ENCODE measurements around the genes SLC9A5, CTCF, LCAT and PLA2G15.

- PRO-cap, result no peak
These were observed 4.6 kb downstream of the TMEM208 start for GRCh38 chr16:67231298-67232221.

DNA sequence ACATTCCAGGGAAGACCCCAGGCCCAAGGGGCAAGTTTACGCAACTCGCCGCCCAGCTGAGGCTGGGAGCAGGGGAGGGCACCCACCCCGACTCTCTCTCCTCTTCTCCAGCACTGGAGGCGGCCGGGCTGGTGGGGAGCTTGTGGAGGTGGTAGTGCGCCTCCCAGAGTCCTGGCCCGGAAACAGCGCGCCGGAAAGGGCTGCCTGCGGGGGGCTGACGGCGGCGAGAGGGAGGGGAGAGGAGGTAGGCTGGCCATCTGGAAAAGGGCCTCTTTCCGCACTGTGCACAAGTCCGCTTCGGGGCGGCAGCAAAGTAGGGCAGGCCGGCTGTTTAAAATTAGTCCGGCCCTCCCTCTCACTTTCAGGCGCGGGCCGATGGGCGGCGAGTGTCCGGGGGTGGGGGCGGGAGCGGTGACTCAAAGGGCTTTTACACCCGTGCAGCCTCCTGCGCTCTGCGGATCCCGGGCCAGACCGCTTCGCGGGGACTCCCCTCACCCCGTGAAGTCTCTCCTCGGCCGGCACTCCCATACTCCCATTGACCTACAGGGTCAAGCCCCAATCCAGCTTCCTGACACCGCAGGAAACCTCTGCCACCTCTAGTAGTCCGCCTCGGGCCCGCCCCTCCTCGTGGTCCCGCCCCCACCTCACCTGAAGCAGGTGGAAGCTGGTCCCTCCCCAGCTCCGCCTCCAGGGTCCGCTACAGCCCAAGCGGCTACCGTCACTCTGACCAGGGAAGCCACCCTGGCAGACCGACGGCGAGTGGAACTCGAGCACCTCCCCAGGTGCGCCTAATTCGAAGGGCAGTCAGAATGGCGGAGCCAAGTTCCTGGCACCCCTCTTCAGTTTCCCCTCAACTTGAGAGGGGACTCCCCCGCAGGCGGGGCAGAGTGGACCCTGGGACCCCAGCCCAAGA, 843 bp downstream of the FHOD1 start:
- PRO-cap, result no peak

DNA sequence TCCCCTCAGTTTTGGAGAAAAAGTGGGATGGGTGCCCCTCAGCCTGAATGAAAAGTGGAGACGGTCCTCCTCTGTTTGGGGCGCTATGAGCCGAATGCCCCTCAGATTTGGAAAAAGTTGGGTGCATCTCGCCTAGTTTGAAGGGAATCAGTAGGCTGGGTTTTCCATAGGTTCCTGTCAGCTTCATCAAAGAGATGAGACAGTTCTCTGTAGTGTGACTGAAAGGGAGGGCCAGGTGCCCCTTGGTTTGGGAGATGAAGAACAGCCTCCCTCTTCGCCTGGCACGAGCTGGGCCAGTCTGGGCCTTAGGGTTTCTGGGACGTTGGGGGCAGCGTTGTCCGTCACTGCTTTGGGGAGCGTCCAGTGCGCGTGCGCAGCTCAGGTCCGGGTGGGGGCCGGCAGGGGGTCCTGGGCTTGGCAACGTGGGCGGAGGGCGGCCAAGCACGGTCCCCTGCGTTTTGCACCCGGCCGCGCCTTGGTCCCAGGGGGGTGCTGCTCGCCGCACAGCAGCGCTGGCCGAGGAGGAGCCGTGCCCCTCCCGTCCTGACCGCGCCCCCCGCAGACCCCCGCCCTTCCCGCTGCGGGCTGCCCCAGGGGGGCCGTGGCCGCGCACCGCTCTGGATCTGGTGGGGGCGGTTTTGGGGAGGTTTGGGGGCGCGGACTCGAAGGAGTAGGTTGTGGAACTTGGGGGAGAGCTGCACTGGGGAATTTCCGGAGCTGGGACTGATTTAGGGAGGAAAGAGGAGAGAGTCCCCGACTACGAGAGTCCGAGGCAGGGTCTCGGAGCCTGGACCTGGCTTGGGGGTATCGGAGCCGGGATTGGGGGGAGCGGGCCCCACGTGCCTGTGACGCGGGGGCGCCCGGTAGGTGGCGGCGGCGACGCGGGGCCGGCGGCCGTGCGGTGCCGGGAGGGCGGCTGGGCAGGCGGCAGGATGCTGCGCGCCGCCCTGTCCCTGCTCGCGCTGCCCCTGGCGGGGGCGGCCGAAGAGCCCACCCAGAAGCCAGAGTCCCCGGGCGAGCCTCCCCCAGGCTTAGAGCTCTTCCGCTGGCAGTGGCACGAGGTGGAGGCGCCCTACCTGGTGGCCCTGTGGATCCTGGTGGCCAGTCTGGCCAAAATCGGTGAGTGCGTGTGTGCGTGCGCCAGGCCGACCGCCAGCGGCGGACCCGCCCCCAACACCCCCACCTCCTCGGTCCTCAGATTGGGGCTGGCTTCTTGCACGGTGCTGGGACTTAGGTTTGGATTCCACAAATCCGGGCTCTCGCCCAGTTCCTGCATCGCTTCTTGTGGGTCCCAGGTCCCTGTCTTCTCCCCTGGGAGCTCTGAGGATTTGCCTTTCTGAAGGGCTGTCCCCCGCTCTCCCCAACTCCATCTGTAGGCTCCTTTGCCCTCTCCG, at the start of gene SLC9A5:
Gene SLC9A5 (plus strand): TSS at position 897 of the 1,394 bp plus-strand sequence.
- PRO-cap, result unidirectional peak, plus-strand start at position 883 of the sequence; unidirectional peak, plus-strand start at position 936 of the sequence

DNA sequence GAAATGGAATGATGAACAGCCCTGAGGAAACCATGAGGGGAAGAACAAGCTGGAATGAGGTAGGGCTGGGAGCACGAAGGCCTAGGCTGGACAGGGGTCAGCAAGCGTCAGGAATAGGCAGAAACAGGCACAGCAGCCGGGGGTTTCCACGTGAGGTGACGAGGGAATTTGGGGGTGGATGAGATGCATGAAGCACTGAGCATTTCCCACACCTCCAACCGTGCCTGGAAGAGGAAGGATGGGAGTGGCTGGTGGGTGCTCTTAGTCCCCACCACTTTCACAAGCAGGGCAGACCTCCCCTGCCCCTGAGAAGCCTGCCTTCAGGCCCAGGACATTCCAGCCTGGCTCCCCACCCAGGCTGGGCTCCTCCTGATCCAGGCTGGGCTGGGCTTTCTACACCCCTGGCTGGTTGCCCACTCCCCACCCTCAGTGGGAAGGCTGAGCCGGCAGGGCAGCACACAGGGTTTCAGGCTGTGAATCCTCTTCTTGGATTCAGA, 21.9 kb downstream of the PLEKHG4 start:
- PRO-cap, result no peak

- PRO-cap, result no peak
These were observed 2.4 kb upstream of the HSD11B2 start for GRCh38 chr16:67428630-67428874.

DNA sequence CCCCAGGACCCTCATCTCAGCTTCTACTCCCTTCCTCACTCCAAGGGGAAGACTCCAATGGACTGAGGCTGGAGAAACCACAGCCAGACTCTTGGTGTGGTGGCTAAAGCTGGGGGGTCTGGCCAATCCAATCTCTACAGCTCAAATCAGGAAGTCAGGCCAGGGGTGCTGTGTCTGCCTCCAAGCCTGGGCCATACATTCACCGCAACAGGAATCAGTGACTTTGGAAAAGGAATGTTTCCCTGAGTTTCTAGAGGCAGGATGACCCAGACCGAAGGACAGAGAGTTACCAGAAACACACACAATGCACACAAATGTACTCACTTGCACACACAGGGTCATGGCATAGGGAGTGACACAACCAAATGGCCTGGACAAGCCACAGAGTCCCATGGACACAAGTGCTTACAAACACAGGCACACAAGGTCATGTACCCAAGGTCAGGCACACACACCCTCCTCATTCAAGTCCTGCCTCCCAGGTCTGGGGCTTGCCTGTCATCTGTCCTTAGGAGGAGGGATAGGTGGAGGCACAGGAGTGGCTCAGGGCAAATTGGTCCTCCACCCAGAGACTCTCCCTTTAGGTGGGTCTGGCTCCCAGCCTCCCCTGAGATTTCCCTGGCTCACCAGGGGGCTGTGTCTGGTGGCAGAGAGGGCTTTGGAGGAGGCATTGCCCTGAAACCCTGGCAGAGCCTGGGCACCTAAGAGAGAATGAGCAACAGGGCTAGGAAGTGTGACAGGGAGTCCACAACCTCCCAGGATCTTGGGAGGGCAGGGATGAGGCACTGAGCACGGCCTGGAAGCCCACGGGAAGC, 1.5 kb upstream of the HSD11B2 start:
- PRO-cap, result no peak

- PRO-cap, result no peak
These were observed 23.8 kb downstream of the HSD11B2 start for GRCh38 chr16:67454534-67455249.

GRCh38 chr16:67520971-67521848, 7.4 kb upstream of the RIPOR1 start:
- PRO-cap, result no peak

DNA sequence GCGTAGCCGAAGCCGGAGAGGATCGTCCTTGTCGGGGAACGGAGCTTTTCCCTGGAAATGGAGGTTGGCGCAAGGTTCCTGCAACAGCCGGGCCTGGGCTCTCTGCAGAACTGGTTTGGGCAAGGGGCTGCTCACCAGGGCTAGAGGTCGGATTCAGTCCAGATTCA, 701 bp downstream of the RIPOR1 start:
- PRO-cap, result no peak

DNA sequence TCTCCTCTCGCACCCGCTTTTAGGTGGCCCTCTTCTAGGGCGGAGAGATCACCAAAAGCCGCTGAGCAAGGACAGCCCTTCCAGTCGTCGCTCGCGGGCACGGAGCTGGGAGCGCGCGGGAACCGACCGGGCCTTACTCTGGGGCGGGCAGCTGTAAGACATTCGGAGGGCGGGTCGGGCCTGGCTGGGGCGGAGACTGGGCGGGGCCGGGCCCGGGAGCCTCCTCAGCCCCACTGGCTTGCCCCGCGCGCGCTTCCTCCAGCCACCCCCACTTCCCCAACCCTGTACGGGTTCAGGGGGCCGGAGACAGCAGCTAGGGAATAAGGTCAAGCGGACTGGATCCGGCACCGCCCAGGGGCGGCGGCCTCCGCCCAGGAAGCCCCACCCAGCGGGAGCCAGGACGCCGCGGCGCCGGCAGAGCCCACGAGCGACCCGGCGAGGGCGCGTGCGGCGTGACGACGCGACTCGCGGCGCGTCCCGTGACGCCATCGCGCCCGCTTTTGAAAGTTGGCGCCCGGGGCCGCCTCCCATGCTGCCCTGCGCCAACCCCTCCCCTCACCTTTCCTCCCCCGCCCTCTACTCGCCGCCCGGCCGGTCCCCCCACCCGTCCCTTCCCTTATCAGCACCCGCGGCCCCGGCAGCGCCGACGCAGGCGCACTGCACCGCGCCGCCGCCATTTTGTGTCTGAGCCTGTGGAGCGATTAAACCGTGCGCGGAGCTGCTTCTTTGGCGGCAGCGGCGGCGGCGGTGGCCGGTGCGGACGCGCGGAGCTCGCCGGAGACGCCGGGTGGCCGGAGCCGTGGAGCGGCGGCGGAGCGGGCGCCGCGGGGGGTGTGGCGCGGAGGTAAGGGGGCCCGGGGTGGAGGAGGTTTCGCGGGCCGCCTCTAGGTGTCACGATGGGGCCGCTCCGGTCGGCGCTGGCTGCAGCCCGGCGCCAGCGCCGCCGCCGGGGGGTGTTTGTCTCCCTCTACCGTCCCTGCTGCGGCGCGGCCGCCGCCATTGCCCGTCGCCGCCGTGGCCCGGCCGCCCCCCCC, at the start of gene CTCF:
Gene CTCF (plus strand): TSS at position 646 of the 1,034 bp plus-strand sequence.
- PRO-cap, result bidirectional peak, plus-strand start at position 683 of the sequence, minus-strand start at position 140 of the sequence; bidirectional peak, plus-strand start at position 960 of the sequence, minus-strand start at position 898 of the sequence

DNA sequence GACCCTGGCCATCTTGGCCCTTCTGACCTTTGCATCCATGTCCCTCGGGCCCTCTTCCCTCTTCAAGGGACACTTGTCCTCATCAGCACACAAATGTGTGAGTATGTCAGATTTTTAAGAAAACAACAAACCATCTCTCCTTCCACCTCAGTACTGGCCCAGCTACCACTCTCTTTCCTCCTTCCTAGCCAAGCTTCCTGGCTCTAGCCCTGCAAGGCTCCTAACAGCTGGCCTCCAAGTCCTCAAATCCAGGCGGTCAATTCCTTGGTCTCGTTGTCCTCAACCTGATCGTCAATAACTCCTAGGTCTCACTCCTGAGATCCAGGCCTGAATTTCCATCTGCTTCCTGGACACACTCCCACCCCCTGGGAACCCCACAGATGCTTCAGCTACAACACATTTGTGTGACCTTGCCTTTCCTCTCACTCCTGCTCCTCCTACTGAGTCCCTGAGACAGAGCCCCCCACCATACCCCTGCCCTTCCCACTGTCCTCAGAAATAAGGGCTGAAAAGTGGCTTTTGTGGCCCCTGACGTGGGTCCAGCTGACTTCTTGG, 2.4 kb downstream of the ENKD1 start:
- PRO-cap, result no peak

DNA sequence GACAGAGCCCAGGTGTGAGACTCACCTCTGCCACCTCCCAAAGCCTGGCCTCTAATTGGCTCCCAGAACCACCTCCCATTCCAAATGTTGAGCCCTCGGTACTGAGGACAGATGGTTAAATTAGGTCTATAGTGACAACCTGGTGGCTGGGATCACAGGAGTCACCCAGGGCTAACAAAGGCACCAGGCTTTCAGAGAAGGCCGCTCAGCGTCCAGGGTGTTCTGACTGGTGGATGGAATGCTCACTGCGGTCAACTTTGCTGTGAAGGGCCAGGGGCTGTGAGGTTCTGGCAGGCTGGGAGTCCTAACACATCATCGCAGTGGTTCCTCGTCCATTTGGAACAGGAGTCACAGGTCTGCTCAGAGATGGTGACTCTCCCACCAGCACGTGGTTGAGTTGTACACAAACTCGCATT, 370 bp upstream of the CTRL start:
- PRO-cap, result no peak

DNA sequence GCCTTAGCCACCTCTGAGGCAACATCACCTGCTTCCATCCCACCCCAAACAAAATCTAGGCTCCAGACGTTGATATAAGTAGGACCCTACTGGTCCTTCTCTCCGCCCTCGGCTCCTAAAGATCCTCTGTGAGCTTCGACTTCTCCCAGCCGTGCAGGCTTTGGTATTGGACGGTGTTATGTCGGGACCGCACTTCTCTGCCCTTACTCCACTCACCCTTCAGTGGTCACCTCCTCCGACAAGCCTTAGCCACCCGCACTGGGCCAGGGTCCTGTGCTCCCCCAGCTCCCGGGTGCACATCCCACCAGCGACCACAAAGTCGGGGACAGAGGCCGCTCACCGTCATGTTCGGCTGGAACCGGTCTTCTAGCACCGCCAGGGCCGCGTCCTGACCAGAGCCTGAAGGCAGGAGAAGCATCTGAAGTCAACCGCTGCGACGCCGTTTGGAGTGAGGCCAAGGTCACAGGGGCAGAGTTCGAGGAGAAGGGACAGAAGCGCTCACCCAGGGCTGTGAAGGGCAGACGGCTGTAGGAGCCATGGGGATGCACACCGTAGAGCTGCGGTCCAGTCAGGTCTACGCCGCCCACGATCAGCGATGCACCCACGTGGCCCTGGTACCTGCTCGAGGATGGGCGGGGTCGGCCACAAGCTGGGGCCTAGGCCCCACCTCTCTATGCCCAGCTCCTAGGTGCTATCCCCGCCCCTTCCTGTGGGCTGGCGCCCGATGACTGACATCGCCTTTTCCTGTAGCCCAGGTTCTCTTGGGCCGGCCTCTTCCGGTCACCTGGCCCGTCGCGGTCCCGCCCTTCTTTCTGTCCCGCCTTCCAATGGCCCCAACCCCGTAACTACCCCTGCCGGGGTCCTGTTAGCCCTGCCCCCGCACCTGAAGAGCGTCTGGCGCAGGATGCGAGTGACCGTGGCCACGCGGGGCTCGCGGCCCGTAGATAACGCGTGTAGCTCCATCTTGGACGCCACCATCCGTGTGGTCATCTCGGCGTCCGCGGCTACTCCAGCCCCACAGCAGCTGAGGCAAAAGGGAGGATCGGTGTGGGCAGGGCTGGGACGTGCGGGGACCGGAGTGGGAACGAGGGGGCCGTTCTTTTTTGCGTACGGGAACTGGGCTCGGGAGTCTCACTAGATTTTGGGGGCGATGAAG, 1.2 kb downstream of the PSMB10 start:
- PRO-cap, result bidirectional peak, plus-strand start at position 813 of the sequence, minus-strand start at position 818 of the sequence

DNA sequence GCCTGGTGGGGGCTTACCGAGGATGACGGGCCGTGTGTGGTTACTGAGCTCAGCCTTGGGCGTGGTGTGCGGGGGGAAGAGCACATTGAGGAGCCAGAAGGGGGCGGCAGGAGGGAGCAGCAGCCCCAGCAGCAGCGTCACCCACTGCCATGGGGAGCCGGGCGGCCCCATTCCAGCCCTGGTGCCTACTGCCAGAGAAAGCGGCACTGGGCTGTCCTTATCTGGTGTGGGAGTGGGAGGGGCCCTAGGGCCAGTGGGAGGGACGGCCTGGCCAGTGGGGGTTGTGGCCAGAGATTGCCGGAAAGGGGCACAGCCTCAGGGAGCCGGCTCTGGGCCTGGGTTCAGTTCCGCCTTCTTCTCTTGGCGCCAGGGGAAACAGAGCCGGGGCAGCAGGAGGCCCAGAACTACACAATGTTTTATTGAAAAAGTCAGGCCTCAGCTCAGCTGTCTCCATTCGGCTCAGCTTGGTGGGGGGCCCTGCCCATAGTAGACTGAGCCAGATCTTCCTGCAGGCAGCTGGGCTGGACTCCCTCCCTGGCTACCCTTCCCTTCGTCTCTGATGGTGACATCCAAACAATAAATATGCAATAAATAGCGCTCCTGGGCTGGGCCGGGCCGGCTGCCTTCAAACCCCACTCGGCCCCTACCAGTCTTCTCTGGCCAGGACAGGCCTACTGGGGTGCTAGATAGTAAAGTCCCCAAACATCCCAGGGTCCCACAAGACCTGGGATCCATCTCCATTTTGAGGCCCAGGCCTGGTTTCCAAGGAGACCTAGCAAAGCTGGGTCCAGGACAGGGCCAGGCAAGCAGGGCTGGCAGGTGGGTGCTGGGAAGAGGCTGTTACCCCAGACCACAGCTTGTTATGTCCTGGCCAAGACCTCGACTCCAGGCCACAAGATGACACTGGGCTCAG, at the start of gene LCAT:
Gene LCAT (minus strand): TSS at position 190 of the 913 bp plus-strand sequence.
- PRO-cap, result no peak

DNA sequence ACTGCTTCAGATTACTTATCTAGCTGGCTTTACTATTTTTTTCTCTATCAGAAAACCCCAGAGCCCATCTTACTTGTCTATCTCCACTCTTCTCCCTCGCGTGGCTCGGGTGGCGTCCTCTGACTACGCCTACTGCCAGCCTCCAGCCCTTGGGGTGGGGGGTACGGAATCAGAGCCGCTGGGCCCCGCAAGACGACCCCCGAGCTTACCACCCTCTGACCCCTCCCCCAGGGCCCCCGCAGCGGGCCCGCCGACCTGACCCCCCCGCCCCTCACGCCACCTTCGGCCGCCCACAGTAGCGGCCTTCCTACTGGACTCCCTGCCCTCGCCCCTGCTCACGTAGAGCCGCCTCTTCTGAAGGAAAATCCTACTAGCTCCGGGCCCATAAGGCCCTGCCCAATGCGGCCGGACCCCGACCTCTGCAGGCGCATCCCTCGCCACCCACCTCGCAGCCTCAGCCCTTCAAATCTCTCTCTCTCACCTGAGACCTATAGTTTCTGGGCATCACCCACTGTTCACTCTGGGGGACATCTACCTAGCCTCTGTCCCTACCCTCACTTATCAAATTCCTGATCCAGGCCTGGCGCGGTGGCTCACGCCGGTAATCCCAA, 1.1 kb upstream of the SLC12A4 start:
- PRO-cap, result no peak

DNA sequence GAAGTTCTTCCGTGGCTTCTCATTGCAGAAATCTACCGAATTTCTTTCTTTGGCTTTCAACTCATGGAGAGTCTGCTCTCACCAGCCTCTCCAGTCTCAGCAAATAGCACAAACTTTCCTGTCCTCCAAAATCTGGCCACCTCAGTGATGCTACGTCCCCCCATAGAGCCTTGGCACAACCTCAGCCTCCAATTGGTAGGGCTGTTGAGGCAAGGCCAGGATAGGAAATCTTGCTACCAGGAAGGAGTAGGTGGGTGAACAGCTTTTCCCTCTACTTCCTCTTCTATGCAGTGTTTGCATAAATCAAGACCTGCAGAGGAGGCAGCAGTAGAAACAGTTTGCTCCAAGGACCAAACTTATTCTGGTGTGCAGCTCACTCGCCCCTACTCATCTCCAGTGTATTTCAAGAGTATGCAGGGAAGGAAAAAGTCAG, 678 bp upstream of the DPEP2 start:
- PRO-cap, result bidirectional peak, plus-strand start at position 299 of the sequence, minus-strand start at position 287 of the sequence

GRCh38 chr16:68079416-68080507, 5.4 kb upstream of the NFATC3 start:
- PRO-cap, result bidirectional peak, plus-strand start at chr16:68079915, minus-strand start at chr16:68079767; bidirectional peak, plus-strand start at chr16:68080246, minus-strand start at chr16:68080102

- PRO-cap, result no peak
These were observed 45.1 kb downstream of the ESRP2 start for GRCh38 chr16:68190779-68191252.

DNA sequence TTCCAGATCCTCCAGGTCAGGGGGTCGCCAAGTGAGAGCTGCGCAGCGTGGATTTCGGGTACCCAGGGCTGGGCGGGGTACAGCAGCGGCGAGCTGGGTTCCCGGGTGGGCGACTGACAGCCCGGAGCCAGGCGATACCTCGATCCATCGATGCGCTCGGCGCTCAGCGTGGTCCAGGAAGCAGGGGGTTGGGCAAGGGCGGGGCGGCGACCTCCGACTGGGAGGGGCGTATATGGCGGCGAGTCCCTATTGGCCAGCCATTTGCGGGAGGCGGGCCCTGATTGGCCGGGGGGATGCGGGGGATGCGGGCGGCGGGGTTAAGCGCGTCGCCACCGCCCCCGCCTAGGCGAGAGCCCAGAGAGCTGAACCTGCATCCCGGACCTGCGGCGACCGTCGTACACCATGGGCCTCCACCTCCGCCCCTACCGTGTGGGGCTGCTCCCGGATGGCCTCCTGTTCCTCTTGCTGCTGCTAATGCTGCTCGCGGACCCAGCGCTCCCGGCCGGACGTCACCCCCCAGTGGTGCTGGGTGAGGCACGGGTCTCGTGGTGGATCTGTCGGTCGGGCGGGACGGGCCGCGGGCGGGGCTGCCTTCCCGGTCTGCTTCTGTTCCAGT, at the start of gene PLA2G15:
Gene PLA2G15 (plus strand): TSS at position 349 of the 616 bp plus-strand sequence.
- PRO-cap, result bidirectional peak, plus-strand start at position 349 of the sequence, minus-strand start at position 149 of the sequence

- PRO-cap, result no peak
These were observed 2.5 kb downstream of the PLA2G15 start for GRCh38 chr16:68247262-68248388.

Data from colic lymph node (tissue), 1 donor.